Mononuclear cell (primary cell): ENCODE results near the genes PLA1A and CFAP91.

DNA sequence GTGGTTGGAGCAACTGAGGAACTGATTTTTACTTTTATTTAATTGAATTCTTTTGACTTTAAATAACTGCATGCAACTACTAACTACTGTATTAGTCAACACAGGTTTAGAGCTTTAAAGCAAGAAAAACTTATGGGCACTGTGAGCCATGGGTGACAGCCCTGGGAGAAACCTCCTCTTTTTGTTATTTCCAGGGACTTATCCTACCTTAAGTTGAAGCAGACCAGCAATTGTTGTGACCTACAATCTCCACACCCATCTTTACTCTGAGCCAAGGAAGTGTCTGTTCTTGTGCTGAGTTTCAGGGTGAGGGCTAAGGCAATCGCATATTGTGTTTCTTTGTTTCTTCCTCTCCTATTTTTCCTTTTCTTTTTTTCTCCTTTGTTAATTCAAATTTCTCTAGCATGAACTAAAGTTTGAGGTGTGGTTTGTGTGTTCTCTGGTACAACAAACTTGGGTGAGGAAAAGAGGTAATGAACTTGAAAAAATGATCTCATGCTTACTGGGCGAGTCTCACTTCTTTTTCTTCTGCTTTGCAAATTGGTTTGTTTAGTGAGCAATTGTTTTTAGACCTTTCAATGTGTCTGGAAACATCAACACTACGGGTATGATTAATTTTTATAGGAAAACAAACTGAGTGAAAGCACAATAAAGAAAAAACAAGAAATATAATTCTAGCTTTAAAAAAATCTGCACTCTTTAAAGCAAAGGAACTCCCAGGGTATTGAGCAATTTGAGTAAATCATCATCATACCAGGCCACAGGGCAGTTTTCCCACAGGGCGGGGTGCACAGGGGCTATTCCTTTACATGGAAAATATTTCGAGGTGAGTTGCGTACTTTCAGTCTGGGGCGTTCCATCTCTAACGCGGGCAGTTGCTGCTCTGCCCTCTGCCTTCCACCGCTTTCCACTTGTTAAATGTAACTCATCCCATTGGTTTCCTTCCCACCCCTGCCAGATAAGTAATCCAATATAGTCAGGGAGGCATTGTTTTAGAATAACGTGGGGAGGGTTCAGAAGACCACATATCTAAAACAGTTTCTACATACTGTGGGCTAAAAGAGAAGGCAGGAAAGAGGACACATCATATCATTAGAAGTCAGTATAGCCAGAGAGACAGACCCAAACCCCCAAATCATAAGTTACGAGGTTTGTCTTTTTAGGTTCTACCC lies 2.8 kb downstream of the UPK1B start:
- RRBS = no CpG with 5 or more reads among the region's 12 CpGs

DNA sequence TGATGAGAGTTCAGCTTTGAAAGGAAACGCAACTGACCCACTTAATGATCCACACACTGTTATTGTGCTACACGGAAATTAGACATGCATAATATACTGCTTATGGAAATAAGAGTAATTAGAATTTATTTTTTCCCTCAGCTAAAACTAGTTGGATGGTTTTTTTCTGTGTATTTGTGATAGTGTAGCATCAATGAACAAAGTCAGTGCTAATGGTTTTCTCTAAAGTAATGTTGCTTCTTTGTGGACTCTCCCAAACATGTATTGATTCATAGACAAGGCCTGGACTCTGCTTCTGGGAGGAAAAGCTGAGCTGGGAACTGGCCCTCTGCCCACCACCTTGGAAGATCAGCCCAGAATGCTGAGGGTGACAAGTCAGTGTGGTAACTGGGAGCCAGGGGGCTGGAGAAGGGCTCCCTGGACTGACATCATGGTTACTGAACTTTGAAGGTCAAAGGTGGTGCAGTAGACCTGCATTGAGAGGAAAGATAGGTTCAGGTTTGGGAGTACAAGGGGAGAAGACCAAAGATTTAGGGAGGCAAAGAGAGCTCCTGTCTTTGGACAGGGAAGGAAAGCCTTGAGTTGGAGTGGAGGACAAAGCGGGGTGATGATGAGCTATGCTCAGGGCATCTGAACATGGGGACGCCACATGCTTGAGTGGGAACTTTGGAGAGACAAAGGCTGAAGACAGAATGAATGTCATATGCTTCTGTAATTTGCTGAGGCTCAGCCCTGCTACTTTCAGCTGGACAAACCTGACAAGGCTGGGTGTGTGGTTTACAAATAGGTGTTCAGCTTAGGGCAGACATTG lies 3.1 kb downstream of the ARHGAP31 start:
- RRBS = no CpG with 5 or more reads among the region's 4 CpGs

DNA sequence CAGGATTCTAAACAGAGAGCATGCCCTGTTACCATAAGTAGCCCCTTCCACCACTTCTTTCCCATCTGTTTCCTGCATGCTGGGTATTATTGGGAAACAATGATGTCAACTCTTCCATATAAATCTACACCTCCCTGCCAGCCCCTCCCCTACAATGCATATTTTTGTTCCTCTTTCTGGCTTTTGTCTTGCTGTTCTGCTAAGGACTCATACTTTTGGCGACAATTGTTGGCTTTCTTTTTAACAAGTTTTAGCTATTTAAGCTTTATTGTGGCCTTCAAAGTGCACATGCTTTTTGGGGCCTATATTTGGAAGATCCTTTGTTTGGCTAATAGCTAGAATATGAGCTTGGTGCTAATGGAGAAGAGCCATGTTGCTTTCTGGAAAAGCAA lies 11.2 kb downstream of the ARHGAP31 start:
- RRBS = no CpG with 5 or more reads among the region's 1 CpG

DNA sequence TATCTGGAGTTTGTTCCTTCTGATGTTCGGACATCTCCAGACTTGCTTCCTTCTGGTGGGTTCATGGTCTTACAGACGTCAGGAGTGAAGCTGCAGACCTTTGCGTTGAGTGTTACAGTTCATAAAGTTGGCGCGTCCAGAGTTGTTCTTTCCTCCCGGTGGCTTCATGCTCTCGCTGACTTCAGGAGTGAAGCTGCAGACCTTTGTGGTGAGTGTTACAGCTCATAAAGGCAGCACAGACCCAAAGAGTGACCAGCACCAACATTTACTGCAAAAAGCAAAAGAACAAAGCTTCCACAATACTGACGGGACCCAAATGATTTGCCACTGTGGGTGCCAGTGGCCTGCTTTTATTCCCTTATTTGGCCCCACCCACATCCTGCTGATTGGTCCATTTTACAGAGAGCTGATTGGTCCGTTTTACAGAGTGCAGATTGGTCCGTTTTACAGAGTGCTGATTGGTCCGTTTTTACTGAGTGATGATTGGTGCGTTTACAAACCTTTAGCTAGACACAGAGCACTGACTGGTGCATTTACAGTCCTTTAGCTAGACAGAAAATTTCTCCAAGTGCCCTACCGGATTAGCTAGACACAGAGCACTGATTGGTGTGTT lies 43.1 kb downstream of the ARHGAP31 start:
- RRBS = no CpG with 5 or more reads among the region's 13 CpGs

DNA sequence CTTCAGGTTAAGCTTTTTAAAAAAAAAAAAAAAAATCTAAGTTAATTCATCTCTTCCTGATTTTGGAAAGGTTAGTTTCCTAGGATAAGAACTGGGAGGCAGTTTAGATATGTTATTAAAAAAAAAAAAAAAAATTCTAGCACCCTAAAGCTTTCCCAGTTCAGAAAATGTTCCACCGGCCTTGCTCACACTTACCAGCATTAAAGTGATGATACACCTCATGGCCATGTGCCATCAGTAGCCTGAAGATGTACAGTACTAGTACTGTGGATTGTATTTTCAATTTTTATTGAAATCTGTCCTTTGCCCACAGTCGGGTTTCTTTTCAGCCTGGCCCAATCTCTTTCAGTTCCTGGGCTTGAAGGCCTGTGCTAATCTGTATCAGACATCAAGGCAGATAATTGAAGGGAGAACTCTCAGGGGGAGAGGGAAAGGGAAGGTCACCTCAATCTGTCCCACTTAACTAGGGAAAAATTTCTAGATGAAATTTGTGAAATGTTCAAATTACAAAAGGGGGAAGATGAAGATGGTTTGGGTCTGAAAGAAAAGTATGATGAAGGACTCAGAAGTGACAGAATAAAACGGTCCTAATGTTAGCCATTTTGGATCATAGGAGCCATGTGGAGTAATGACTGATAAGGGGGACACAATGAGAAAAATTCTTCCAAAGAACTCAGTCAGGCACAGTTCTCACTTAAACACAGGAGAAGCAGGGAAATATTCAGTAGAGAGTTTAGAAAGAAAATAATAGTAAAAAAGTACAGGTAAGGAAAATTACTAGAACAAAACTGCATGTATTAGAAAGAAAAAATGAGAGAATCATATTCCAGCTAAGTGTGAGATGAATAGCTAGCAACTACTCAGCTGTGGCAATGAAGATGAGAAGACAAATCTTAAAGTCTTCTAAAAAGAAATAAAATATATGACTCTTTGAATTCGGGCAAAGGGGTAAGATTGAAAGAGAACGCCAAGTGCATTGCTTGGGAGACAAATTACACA lies 27.6 kb downstream of the TMEM39A start:
- RRBS = no CpG with 5 or more reads among the region's 5 CpGs

- RRBS = no CpG with 5 or more reads among the region's 2 CpGs
Measured at GRCh38 chr3:119517071-119517422, 18.7 kb downstream of the TIMMDC1 start.

DNA sequence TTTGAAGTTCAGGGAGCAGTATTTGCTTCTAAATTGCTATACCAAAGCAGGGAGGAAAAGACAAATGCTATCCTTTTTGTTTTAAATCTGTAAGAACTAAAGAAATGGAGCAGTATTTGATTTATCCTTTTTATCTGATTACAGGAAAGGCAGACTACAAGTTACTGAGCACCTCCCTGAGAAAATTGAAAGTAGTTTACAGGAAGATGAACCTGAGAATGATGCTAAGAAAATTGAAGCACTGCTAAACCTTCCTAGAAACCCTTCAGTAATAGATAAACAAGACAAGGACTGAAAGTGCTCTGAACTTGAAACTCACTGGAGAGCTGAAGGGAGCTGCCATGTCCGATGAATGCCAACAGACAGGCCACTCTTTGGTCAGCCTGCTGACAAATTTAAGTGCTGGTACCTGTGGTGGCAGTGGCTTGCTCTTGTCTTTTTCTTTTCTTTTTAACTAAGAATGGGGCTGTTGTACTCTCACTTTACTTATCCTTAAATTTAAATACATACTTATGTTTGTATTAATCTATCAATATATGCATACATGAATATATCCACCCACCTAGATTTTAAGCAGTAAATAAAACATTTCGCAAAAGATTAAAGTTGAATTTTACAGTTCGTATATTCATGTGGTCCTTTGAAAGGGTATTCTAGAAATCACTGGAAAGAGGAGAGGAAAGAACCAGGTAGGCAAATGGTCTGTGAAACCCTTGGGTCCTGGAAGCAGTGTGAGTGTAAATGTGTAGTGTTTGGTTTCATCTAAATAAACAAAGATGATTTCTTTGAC lies 25.3 kb downstream of the TIMMDC1 start:
- RRBS = no CpG with 5 or more reads among the region's 3 CpGs

- RRBS = no CpG with 5 or more reads among the region's 4 CpGs
Measured at GRCh38 chr3:119562744-119563278, 3.4 kb upstream of the CD80 start.

DNA sequence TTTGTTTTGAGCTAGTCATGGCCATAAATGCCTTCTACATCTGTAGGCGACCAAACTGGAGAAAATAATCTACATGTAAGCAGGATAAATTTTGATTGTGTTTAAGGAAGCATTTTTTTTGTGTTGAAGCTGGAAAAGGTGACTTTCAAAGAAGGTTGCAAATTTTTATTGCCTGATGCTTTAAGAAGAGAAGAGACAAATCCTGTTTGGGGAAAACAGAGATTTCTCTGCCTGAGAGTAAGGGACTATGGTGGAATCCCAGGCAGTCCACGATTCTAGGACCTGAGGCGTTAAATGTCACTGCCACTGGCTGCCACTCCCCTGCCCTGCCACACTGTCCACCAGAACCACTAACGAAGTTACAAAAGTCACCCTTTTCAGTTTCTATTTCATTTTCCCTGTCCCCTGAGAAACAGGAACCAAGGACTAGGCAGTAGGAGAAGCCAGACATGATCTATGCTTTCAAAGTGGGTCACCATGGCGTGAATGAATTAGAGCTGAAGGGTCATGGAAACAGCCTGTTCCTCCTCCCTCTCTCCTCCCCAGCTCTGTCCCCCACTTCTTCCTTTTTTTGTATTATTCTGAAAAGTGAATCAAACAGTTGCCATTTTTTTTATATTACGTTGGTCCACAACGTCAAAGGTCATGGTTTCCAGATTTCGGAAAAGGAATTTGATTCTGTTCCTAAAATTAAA lies 9.1 kb upstream of the ADPRH start:
- RRBS = no CpG with 5 or more reads among the region's 8 CpGs

DNA sequence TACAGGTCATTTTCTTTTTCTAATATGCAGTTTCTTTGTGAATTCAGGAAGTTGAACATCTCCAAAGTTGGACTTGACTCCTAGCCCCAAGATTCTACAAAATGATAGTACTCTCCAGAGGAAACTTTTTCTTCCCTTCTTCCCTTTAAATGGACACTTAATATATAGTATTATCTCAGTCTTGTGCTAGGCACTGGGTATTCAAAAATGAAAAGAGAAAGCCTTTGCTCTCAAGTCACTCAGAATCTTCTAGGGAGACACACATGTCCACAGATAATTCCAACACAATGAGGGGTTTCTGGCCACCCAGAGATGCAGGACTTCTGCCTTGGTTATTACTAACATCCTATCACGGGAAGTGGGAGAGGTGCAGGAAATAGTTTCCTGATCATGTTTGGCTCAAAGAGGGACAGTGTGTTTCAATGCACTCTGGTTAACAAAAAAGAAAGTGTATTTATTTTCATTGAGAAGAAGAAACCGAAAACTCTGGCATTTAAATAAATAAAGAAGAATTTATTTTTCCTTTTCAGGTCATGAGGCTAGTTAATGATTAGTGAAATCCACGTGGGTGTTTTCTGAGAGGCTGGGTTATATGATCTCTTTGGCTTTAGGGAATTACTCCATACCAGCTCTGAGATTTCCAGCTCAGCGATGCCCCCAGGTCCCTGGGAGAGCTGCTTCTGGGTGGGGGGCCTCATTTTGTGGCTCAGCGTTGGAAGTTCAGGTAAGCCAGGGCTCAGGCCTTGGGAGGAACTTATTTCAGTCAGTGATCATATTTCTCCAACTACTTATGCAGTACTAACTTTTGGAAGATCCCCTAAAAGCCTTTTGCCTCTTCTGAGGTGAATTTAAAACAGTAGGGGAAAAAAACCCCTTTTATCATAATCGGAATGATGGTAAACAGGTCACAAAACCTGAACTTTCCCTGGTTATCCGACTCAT lies at the start of gene PLA1A:
PLA1A (plus strand) TSS at position 623 of the 942 bp plus-strand sequence.
- RRBS = no CpG with 5 or more reads among the region's 7 CpGs

DNA sequence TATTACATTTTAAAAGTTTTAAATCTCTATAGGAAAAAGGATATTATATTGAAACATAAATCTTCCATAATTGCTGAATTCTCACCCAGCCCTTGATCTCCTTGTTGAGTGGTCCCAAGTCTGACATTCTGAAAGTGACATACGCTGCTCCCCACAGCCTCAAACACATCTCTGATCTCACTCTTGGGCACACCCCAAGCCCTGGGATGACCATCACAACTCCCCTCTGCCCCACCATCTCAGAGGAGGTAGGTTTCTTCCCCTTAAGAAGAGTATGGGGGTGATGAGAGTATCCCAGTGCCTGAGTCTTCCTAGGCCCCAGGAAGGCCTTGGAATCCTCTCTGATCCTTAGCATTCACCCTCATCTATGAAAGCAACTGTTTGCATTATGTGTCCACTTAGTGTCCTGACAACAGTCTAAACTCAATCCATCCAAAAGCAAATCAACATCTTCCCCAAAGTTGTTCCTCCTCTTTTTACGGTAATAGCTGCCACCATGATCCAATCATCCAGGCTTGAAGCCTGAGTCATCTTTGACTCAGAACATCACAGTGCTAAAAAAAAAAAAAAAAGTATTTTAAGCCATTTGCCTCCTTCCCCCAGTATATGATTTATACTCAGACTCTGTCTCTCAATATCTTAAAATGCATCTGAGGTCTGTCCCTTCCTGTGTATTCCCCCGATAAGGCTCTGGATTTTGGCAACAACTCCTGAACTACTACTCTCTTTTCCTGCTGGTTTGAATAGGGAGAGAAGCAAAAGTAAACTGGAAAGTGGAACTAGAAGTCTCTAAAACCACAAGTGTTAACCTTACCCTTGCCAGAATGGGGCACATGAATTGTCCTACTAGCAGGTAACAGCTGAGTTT lies 22.6 kb downstream of the POPDC2 start:
- RRBS = no CpG with 5 or more reads among the region's 3 CpGs

GRCh38 chr3:119665007-119665460 lies 4.6 kb upstream of the POPDC2 start:
- RRBS = no CpG with 5 or more reads among the region's 6 CpGs

DNA sequence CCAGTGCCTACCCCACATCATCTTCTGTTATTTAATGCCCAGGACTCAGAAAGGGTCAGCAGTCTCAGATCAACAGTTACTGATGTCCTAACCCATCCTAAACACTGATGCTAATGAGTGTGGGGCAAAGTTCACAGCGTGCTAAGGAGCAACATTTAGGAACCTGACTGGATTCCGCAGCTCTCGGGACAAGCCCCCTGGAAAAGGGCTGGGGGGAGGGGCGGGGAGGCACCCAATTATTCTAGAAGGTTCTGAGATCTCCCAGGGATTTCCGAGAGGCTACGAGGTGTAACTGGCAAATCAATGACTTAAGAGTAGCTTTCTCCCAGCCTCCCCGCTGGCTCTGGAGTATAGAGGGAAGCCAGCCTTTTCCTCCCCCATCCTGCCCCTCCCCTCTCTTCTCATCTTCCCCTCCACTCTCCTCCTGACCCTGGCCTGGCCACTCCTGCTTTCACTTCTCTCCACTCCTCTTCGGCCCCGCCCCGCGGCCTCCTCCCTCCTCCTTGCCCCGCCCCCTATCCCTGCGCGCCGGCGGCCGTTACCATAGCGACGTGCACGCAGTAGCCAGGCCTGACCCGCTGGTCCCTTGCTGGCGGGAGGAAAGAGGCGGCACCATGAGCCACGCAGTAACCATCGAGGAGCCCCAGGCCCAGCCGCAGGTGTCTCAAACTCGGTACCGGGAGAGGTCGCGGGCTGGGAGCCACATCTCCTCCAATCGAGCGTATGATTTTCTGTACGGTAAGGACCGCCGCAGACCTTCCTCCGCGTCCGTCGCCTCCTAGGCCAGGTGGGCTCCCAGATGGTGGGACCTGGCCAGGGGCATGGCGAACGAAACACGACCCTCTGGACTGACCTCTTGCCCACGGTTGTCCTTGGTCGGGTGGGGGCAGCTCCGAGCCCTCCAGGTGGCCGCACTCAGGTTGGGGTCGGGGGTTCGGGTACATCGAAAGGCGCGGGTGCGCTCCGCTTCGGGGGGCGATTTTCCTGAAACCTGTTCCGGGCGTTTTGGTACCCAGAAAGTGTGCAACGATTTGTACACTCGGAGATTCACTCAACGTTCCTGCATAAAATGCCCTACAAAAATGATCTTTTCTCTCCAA lies at the start of gene CFAP91:
CFAP91 (plus strand) TSS at position 538 of the 1,100 bp plus-strand sequence.
- RRBS = 4% methylated on average over 3 of the region's 60 CpGs

DNA sequence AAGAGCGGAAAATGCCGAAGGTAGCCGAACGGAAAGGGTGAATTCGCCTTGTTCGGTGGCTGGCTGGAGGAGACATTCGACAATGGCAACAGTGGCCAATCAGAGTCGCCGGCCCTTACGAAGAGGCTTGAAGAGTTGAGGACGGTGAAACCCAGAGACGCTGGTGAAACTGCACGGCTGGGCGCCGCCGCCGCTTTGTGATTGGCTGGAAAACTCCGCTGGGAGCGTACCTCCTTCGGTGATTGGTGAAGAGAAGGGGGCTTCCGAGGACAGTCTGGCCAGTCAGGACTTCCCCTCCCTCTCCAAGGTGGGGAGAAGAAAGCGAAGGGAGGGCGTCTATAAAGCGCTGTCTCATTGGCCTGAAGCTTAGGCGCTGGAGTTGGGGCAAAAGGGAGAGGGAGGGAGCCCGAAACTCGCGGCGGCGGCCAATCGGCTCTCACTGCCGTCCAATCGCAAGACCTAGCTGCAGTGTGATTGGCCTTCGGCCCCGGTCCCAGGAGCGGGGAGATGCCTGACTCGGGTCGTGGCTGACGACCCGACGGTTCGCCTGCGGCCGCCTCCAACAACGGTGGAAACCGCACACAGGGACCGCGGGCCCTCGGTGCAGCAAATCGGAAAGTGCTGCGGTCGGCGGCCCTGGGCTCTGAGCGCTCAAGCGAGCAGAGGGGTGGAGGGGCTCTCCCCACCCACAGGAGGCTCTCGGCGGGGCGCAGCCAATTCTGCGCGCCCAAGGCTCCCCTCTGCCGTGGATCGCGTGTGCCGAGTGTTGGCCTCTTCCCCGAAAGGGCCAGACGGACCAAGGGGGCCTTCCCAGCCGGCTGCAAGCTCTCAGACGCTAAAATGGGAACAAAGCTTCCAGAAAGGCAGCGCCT lies 725 bp upstream of the GSK3B start:
- RRBS = no CpG with 5 or more reads among the region's 69 CpGs

DNA sequence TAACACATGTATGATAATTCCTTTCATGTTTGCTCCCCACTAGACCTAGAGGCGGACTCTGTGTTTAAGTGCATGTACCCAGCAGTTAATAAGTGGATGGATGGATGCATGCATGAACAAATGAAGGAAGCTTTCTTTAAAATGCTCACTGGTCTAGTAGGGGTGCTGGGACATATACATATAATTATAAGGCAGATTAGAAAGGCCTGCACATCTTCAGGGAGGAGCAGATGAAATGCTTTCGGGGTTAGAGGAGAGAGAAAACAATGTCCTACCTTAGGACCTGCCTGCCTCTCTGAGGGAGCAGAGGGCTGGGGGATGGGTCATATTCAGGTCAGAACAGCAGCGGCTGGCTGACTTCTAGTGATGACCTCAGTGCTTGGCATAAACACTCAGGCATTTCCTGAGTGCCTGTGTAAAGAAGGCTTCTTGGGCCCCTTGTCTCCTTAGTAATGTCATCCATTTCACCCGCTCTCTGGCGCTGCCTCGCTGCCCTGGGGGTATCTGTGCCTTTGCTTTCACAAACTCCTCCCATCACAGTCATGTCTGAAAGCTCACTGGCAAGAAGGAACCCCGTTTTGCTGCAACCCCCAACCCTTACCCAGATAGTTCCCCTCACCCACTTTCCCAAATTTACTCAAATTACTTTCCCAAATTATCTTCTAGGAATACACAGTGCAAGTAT lies 82.8 kb upstream of the GSK3B start:
- RRBS = no CpG with 5 or more reads among the region's 7 CpGs

DNA sequence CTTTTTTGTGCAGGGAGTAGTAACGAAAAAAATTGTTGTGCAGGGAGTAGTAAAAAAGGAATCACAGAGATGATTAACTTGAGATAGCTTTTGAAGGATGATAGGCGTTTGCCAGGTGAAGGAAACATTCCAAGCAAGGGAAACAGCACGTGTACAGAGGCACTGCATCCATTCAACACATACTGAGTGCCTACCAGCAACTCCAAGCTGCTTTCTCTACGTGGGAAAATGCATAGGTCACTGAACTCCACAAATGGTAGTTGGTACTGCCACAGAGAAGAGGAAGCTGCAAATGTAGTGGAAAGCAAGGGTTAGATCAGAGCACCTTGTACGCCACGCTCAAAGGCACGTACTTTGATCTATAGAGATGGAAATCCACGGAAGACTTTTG lies 1.1 kb downstream of the LRRC58 start:
- RRBS = no CpG with 5 or more reads among the region's 8 CpGs

GRCh38 chr3:120421162-120421737 lies 29.5 kb downstream of the FSTL1 start:
- RRBS = no CpG with 5 or more reads among the region's 5 CpGs

GRCh38 chr3:120446023-120446792 lies 4.6 kb downstream of the FSTL1 start:
- RRBS = no CpG with 5 or more reads among the region's 7 CpGs

DNA sequence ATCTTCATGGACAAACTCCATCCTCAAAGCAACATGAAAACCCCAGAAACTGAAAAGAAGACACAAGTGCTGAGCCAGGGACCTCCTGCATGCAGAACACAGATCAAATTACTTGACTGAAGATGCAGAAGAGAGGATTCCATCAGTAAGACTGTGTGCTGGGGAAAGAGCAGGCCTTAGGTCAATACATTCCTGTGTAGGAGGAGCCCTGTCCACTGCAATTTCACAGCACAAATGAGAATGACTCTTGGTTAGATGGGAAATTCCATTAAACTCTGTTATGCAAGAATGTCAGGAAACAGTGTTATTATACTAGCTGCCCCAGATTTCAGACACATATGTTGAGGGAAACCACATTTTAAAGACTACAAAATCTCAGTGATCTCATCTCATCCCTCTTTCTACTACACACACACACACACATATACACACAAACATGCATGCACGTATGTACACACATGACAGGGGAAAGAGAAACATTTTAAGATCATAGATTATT lies 48.2 kb upstream of the FSTL1 start:
- RRBS = no CpG with 5 or more reads among the region's 1 CpG

GRCh38 chr3:120646563-120647331 lies 35.3 kb downstream of the HGD start:
- RRBS = no CpG with 5 or more reads among the region's 4 CpGs